ENCODE measurements around a stretch of chr18.

GRCh38 chr18:35998465-35999068 is 26.1 kb downstream of the C18orf21 start:
- PRO-cap: no peak

DNA sequence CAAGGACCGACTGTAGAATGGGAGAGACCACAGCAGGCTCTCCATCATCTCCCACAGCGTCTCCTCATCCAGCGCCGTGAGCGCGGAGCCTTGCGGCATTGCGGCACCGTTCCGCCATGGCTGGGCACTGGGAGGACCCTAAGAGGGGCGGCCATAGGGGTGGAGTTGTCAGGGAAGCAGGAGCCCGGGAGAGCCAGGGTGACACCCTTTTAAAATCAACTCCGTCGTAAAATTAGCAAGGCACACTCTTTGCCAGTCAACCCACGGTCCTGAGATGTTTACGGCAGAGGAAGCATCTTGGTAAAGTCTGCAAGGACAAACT is 1.6 kb downstream of the ELP2 start:
- PRO-cap: no peak

DNA sequence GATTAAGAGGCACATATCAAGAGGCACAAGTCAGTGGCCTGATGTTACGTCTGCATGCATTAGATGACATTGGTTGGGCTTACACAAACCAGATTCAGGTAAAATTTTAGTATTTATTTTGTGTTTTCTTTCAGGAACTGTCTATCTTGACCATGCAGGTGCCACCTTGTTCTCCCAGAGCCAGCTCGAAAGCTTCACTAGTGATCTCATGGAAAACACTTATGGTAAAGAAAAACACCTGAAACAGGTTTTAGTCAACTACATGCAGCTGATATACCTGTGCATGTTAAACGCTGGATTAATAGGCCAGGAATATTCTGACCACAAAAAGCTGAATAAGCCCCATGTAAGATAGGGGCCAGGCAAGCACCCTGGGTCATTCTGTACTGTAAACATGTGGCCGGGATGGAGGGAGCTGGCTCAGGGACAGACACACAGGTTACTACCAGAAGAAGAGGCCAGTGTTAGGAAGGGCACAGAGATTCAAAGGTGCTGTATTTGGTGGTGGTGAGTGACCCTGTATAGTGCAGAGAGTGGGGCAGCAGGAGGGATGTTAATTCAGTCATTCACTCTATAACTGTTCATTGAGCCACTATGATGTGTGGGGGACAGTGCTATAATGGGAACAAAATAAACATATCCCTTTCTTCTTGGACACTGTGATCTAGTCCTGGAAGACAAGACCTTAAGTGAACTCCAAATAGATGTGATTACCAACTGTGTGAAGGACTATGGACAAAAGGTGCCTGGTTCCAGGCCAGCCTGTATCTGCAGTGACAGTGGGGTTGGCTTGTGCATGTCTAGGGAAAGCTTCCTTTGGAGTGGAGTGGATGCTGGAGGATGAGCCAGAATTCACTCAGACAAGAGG is 8.1 kb downstream of the MOCOS start:
- PRO-cap: no peak

DNA sequence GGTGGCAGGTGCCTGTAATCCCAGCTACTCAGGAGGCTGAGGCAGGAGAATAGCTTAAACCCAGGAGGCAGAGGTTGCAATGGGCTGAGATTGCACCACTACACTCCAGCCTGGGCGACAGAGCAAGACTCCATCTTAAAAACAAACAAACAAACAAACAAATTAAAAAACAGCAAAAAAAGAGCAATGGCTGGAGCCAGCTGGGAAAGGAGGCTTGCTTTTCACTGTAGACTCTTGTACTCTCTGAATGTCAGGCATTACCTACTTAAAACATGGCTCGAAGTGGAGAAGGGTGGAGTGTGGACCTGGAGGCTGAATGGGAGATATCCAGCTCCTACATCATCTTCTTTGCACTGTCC is 32.2 kb downstream of the MOCOS start:
- PRO-cap: no peak

- PRO-cap: no peak
Measured at GRCh38 chr18:36295886-36296311, 1.6 kb upstream of the FHOD3 start.

- PRO-cap: no peak
Measured at GRCh38 chr18:36298117-36298899, 795 bp downstream of the FHOD3 start.

- PRO-cap: bidirectional peak, plus-strand start at chr18:36468483, minus-strand start at chr18:36468286
Measured at GRCh38 chr18:36468154-36468637, 170.7 kb downstream of the FHOD3 start.

DNA sequence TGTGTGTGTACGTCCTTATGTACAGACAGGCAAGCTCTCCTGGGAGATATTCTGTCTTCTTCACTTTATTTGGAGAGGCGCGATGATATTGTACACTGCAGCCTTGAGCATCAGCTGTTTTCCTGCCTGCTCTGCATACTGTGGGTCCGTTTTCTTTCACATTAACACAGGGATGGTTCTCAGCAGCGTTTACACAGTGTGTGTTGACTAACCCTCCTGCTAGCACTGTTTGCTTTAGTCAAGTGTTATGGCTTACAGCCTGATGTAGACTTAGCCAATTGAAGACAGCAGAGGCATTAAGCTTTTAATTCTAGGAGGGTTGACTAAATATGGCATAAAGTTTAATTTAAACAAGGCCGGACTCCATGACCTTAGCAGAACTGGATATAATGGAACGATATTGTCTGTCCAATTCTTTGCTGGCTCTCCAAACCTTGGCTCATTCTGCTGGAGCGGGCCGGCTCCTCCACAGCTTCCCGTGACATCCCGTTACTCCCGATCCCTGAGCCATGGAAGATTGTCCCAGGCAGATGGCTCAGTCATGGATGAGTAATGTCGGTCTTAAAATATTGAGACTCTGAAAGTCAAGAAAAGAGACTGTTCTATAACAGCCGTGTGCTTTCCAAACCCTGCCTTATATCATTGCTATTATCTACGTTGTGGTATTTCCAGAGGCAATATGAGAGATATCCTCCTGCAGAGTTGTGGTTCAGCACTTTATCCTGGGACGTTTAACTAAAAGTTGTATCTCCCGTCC is 134.7 kb downstream of the TPGS2 start:
- PRO-cap: no peak

GRCh38 chr18:36829318-36829626 is 345 bp downstream of the KIAA1328 start:
- PRO-cap: no peak

- PRO-cap: no peak
Measured at GRCh38 chr18:36829627-36830149, 761 bp downstream of the KIAA1328 start.

- PRO-cap: no peak
Measured at GRCh38 chr18:37485146-37485985, 80.2 kb downstream of the CELF4 start.

DNA sequence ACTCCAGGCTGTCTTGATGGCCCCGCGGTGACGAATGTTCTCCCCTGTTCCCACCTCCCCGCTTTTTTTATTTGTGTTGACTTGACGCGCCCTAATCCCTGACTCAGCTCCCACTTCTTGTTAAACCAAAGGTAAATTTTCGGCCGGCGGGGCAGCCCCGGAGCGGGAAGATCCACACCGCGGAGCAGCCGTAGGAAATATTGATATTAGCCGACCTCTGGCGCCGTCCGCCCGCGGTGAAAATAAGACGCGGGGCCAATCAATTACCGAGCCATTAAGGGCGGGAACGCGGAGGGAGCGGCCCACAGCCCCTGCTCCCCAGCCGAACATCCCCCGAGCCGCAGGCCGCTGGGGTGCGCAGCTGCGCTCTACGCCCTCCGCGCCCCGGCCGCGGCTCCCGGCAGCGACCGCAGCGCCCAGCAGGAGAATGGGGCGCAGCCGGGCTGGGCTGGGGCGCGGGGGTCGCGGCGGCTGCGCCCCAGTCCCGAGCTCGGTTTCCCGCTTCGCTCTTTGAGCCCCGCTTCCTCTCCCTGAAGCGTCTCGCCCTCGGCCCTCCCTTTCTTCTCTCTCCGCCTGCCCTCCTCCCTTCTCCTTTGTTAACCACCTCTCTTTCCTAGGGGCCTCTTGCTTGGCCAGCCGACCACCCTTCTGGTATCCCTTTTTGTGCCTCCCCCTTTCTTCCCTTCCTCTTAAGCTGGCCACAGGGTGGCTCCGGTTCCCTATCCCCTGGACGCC is 41.0 kb downstream of the CELF4 start:
- PRO-cap: no peak

DNA sequence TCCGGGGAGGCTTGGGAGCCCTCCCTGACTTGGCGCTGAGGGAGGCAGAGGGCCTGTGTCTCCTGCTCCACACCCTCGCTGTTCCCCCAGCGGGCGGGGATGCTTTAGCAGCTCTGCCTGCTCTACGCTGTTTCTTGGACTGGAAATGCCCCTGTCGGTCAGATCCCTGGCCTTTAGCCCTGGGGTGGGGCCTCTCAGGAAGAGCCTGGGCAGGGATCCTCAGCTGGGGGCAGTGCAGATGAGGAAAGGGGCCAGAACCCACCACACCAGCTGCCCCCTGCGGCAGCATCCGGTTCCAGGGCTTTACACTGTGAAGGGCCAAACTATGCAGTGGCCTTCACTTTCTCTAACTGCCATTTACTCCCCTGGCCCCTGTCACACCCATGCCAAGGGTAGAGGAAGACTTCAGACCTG is 11.8 kb upstream of the CELF4 start:
- PRO-cap: no peak

GRCh38 chr18:38725522-38725721 is 1159.8 kb upstream of the CELF4 start:
- PRO-cap: no peak

- PRO-cap: no peak
Measured at GRCh38 chr18:39701839-39702345, 2136.3 kb upstream of the CELF4 start.

GRCh38 chr18:42159018-42159752 is 204.2 kb downstream of the PIK3C3 start:
- PRO-cap: no peak

GRCh38 chr18:42165294-42165493 is 210.2 kb downstream of the PIK3C3 start:
- PRO-cap: no peak

- PRO-cap: no peak
Measured at GRCh38 chr18:42339382-42339682, 384.3 kb downstream of the PIK3C3 start.

DNA sequence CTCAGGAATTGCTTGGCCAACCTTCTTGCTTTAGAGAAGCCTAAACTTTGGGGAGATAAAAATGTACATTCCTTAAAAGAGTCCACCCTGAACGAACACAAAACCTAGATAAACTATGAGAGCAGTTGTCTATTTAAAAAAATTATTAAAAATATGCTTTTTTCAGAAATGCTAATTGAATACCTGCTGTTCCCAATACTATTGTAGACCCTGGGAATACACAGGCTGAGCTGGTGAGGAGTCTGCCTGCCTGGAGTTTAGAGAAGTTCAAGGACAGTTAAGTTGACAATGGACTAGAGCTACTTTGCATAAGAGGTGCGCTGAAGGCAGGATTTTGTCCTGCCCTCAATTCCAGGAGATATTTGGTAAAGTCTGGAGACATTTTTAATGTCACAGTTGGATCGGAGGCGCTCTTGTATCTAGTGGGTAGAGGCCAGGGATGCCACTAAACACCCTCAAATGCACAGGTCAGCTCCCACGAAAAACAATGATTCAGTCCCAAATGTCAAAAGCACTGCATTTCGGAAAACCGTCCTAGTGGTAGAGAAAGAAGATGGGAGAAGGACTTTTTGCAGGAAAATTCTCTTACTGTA is 110.2 kb downstream of the SETBP1 start:
- PRO-cap: no peak

GRCh38 chr18:44881121-44881640 is 200.5 kb downstream of the SETBP1 start:
- PRO-cap: no peak

Measured in left cardiac atrium (tissue), 1 donor.